H9 (cell line): ENCODE data around the genes RABAC1, TMEM145, LIPE and PSG2.

DNA sequence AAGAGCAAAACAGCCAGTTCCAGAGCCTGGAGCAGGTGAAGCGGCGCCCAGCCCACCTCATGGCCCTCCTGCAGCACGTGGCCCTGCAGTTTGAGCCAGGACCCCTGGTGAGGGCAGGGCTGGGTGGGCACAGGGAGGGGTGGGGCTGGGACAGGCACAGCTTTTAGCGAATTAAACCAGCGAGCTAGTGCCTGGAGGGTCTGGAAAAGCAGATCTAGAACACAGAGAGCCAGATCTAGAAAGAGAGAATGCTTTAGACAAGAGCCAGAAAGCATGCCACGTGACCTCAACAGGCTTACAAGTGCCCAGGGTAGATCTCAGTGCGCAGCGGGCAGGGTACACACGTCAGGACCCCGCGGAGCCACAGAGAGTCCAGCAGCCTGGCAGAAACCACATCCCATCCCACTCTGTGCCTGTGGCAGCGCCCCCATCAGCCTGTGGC is 5.8 kb downstream of the ARHGEF1 start:
- PRO-cap: no peak

- PRO-cap: no peak
Observed at GRCh38 chr19:41908362-41908699, 19.9 kb downstream of the ERFL start.

- PRO-cap: no peak
Observed at GRCh38 chr19:41935837-41936225, 7.6 kb upstream of the ERFL start.

DNA sequence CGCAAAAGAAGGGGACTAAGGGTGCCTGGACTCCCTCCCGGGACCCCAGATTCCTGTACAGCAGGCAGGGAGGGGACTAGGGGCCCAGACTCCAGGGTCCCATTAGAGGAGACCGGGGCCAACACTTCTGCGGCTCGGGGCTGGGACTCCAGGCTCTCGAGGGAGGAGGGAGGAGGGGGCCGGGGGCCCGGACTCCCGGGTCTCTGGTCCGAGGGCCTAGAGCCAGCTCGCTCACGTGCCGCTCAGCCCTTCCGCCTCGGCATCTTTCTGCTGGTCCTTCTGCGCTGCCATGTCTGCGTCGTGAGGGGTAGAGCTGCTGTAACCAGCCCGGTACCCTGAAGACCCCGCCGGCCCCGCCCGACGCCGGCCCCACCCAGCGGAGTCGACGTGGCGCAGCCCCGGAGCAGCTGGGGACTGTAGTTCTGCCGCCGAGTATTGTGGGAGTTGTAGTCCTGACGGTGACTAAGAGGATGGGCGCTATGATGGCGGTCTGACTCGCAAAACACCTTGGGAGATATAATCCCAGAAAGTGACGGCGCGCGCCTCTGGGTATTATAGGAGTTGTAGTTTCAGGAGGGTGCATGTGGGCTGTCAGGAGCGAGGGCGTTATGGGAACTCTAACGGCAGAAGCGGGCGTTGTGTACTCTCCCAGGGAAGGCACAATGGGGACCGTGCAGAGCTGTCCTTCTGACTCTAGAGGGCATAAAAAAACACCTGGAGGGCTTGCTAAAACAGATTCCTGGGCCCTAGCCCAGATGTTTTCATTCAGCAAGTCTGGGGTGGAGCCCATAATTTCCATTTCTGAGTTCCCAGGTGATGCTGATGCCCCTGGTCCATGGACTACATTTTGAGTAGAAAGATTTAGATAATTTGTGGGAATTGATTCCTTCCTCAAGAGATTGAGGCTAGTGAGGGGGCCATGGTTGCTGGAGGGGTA is at the start of gene RABAC1:
Gene RABAC1 (minus strand): TSS at position 320 of the 937 bp plus-strand sequence.
- PRO-cap: bidirectional peak, plus-strand start at position 447 of the sequence, minus-strand start at position 293 of the sequence

- PRO-cap: no peak
Observed at GRCh38 chr19:41990750-41991353, 3.2 kb downstream of the ATP1A3 start.

- PRO-cap: no peak
Observed at GRCh38 chr19:42048995-42049377, 21.0 kb downstream of the GRIK5 start.

GRCh38 chr19:42074701-42075938 is 846 bp upstream of the ZNF574 start:
- PRO-cap: bidirectional peak, plus-strand start at chr19:42075221, minus-strand start at chr19:42075058; bidirectional peak, plus-strand start at chr19:42076185, minus-strand start at chr19:42075815

DNA sequence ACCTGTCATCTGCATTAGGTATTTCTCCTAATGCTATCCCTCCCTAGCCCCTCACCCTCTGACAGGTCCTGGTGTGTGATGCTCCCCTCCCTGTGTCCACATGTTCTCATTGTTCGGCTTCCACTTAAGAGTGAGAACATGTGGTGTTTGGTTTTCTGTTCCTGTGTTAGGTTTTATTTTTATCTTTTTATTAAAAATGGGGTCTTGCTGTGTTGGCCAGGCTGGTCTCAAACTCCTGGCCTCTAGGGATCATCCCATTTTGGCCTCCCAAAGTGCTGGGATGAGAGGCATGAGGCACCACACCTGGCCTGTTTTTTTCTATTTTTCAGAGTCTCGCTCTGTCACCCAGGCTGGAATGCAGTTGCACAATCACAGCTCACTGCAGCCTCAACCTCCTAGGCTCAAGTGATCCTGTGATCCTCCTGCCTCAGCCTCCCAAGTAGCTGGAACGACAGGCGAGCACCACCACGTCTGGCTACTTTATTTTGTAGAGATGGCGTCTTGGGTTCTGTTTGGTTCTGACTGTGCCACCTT is 7.5 kb downstream of the ZNF574 start:
- PRO-cap: no peak

- PRO-cap: unidirectional peak, plus-strand start at chr19:42133369
Observed at GRCh38 chr19:42132973-42133480, 781 bp upstream of the POU2F2 start.

DNA sequence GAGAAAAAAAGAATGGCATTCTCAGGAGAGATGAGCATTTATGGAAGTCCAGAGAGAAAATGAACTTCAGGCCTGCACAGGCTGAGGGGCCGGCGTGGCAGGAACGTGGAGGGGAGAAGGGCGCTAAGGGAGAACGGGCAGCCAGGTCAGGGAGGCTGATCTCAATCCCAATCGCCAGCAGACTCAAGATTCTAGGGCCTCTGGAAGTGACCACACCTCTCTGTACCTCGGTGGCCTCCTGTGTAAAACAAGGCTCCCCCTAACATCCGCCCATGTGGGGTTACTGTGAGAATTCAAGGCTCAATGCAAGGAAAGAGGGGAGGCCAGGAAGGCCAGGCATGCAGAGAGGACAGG is 14.1 kb downstream of the DEDD2 start:
- PRO-cap: no peak

DNA sequence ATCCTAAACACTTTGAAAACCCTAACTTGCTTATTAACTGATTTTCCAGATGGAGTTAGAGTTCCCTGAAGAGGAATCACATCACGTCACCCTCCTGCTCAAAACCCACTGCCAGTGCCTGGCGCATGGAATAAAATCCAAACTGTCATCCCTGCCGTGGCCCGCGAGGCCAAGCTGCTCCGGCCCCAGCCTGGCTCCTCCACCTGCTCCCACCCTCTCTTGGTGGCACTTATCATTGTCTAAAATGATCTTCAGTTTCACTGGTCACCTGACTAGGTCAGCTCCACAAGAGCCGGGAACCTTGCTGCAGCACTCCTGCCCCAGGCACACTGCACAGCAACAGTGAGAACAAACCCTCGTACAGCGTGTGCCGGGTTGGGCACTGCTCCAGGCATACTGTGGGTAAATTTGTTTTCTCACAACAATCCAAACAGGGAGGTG is 9.0 kb downstream of the DEDD2 start:
- PRO-cap: no peak

DNA sequence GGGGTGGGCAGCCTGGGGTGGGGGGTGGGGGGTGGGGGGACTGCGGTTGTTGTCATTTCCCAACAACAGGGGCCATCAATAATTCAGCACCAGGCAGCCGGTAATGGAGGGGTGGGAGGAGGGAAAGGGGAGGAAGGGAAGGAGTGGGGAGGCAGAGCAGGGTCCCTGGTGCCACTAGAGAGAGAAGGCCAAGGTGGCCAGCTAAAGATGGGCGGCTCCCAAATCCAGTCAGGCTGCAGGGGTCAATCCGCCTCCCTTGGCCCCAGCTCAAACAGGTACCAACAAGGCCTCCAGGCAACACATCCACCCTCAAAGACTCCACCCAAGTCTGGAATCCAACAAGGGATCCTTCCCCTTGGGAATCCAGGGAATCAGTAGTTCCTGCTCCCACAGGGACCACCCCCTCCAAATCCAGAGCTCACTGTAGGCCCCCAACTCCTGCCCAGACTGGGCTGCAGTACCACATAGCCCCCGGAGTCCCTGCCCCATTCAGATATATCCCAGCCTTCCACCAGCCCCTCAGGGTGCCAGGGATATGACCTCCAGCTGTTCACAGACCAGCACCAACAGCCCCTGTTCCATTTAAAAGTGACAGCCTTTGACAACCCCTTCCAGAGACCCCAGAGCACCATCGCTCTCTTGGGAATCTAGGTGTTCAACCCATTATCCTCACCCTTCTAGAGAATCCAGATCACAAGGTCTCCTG is 3.3 kb downstream of the ERF start:
- PRO-cap: no peak

DNA sequence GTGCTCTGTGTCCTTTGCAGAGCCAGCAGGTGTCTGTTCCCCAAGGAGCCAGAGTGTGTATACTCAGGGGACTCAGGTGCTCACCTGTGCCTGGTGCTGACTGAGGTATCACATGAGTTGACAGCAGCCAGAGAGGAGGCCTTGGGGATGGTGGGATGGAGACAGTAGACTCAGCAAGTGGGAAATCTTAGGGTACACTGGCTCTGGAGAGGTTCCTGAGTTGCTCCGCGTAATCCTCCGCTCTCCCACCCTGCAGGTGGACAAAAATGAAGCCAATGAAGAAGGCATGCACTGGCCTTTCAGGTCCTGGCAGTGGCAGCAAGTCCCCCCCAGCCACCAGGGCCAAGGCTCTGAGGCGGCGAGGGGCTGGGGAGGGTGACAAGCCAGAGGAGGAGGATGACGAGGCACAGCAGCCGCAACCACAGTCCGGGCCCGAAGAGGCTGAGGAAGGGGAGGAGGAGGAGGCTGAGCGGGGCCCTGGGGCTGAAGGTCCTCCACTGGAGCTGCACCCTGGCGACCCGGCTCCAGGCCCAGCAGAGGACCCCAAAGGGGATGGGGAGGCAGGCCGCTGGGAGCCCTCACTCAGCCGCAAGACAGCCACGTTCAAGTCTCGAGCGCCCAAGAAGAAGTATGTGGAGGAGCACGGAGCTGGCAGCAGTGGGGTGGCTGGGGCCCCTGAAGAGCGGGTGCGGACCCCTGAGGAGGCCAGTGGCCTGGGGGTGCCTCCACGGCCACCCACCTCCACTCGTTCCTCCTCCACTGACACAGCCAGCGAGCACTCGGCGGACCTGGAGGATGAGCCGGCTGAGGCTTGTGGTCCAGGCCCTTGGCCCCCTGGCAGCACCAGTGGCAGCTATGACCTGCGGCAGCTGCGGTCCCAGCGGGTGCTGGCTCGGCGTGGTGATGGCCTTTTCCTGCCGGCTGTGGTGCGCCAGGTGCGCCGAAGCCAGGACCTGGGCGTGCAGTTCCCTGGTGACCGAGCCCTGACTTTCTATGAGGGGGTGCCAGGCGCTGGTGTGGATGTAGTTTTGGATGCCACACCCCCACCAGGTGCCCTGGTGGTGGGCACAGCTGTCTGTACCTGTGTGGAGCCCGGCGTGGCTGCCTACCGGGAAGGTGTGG is 2.8 kb downstream of the CIC start:
- PRO-cap: no peak

DNA sequence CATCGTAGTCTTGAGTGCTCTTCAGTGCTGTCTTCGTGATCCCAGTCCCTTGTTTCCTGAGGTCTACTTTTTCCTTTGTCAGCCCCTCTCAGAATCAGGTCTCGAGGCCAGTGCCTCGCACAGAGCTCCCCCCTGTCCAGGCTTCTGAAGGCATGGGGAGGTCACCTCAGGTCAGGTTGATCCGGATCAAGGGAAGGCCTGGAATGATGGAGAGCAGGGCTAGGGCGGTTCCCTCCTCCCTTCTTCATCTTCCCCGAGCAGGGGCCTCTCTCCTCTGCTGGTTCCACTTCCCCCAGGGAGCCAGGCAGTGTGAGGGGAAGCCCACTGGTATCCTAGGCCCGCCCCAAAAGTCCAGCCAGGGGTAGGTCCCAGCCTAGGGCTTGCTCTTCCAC is 16.4 kb downstream of the CIC start:
- PRO-cap: no peak

DNA sequence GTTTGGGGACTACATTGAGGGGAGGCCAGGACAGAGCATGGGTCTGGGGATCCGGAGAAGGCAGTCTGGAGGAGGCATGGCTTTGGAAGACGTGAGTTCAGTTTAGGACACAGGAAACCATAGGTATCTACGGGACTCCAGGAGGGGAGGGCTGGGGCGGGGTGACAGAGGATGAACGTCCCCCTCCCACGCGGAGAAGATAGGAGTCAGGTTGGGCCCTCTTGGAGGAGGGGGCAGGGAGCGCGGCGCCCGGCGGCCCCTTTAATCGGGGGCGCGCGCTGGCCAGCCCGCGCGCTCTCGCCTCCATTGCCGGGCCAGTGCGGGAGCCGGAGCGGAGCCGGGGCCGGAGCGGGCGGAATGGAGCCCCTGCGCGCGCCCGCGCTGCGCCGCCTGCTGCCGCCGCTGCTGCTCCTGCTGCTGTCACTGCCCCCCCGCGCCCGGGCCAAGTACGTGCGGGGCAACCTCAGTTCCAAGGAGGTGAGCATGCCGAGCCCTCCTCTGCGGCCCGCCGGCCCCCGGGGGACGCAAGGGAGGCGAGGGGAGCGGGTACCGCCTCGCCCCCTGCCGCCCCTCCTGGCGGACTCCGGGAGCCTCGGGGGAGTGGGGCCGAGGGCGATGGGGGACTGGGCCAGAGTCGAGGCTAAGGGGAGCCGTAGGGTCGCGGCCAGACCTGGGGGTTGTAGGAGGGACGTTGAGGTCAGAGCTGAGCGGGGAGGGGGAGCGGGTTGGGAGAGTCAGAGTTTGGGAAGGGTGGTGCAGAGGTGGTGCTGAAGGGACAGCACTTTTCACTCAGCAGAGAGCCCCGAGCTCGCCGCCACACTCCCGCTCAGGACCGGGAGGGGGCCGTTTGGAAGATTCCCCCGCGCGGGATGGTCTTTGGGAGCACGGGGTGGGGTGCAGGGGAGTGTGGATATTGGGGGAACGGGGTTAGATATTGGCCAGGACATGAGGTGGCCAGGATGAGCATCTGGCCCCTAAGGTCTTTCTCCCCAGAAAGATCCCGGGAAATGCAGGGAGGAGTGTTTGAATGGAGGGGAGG is at the start of gene TMEM145:
Gene TMEM145 (plus strand): TSS at position 290 of the 1,039 bp plus-strand sequence.
- PRO-cap: unidirectional peak, plus-strand start at position 466 of the sequence

DNA sequence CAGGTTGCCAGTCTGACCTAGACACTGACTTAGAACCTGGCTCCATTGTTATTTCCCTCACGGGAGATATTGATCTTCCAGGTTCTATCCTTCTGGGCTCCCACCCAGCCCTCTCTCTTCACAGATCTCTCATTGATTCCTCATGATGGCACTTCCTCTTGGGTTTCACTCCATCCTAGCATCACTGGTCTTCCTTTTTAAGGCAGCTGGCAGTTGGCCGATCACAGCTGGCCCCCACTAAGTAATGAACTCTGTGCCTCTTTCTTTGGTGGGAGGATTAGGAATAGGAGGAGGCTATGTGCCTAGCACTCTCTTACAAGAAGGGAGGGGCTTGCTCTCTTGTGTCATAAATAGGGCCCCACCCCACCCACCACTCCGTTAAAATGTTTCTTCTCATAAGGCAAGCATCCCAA is at the start of gene LIPE:
Gene LIPE (minus strand): TSS at position 285 of the 413 bp plus-strand sequence.
- PRO-cap: no peak

DNA sequence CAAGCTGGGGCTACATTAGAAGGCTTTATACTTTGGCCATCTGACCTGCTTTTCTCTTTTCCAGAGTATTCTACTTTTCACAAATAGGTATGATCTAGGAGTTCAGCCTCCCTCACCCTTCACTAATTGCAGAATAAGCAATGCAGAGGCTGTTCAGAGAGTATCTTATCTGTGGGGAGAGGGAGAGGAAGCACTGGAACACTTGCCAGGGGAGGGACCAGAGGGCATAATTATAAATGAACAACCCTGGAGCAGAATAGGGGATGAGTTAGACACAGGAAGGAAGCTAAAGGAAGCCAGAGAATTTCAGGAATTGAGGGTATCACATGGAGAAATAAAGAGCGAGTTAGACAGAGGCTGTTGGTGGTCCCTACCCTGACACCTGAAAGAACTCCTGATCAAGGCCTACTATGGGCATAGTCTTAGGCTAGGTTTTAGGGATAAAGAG is 29.9 kb downstream of the CEACAM1 start:
- PRO-cap: no peak

GRCh38 chr19:43082651-43082955 is at the start of gene PSG2:
PSG2 (minus strand) TSS chr19:43082701.
- PRO-cap: no peak

DNA sequence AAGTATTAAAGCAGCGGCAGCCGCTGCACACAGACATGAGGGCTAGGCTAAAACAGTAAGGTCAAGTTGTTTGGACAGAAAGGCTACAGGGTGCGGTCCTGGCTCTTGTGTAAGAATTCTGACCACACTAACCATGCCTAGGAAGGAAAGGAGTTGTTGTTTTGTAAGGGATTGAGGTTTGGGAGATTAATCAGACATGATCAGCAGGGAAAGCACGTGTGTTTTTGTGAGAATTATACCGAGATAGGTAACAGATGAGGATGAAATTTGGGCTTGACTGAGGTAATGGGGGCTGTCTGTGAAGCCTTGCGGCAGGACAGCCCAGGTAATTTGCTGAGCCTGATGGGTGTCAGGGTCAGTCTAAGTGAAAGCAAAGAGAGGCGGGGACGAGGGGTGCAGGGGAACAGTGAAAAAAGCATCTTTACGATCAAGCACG is 27.9 kb upstream of the CD177 start:
- PRO-cap: no peak

GRCh38 chr19:43362303-43363360 is 9.1 kb downstream of the CD177 start:
- PRO-cap: no peak